Measurements from ENCODE around the gene ZNRF1.

DNA sequence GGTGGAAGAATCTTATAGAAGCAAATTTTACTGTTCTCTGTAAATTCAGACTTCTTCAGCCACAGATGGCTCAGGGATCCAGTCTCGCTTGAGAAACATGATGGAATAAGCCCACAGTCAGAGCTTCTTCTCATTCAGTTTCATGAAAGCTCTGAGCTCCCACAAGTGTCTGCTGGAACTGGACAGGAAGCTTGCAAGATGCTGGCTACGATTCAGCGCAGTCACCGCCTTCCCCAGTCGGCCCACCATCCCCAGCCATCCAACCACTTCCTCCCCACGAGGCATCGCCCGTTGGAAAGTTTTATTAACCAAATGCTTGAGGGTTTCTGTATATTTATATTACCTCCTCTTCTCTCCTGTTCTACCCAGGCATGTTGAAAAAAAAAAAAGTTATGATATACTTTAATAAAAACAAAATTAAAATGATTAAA, 171.7 kb downstream of the ZFHX3 start:
- PRO-cap, 3 experiments = no peak in any of the 3 experiments
- RAMPAGE, long total RNA = no peak
- RRBS, 2 experiments = no CpG with 5 or more reads among the region's 8 CpGs

GRCh38 chr16:72947976-72948520, 99.9 kb downstream of the ZFHX3 start:
- PRO-cap, 3 experiments = no peak in any of the 3 experiments
- RAMPAGE, long total RNA = no peak
- RRBS, 2 experiments = 46 to 56% methylated on average over 2 of the region's 17 CpGs

DNA sequence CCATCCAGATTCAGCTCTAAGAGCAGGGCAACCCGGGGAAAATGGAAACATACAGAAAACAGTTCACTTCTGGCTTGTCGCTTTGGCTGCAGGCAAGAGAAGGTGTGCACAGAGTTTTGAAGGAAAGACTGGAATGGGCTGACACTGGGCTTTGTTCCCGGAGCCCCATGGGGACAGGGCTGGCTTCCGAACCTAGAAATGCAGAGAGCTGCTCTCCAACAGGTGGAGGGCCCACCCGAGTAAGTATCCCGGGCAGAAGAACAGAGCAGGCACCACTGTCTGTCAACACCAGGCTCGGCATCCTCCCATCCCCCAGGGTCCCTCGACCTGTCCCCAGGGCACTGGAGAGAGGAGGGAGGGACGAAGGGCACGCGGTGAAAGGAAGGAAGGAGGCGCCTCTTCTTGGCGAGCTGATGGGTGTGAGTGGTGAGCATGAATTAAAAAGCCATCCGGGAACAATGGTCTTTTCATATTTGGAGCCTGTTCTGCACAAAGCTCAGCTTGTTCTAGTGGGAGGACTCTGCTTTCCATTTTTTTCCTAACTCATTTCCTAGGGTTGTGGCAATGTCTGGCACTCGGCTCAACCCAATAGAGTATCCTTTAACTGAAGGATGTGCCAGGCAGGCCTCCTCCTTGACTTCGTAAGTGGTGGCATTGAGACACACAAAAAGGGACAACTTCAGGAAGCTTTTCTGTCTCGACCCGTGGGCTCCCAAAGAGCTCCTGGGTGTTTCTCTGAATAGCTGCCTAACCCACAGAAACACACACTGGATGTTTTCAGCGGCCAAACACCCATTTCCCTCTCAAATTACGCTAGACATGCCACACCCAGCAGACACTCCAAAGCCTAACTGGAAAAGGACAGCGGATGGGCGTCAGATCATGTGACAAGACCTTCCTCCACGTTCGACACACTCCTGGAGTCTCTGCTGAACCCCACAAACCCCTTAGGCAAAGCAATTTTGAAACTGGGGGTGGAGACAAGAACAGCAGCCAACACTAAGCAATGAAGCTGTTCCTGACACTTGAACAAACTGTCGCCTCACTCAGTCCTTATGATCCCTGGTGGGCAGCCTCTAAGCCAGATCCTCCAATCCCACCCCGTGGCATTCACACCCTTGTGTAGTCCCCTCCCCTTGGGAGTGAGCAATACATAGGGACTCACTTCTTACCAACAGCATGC, 47.6 kb downstream of the ZFHX3 start:
- PRO-cap, 3 experiments = peak in 2 of 3 experiments; most common plus-strand start position 883 of the sequence (in 1); most common minus-strand start position 714 of the sequence (in 2)
- RAMPAGE, long total RNA = no peak
- RRBS, 2 experiments = 7 to 8% methylated on average over 5 of the region's 26 CpGs

GRCh38 chr16:73035814-73037052, 11.7 kb downstream of the ZFHX3 start:
- PRO-cap, 3 experiments = no peak in any of the 3 experiments
- RAMPAGE, long total RNA = no peak
- RRBS, 2 experiments = 12 to 19% methylated on average over 2 to 3 of the region's 25 CpGs

DNA sequence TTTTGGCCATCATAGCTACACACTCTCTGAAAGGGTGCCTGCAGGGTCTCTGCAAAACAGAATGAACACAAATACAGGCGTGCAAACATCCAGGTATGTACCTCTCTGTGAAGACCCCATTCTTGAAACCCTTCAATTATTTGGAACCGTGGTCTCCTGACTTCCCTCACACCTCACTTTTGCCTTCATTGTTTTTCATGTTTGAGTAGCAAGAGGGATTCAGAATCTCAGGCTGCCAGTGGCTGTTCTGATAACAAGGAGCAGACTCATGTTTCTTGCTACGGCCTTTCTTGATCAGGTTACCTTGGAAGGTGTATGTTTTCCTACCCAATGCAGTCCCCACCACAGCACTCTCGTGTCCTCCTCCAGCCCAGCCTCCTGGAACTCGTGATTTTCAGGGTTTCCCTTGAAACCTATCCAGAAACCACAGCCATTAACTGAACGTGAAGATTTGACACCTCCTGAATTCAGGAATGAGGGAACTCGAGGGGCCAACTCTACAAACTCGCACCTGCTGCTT, 1.8 kb downstream of the ZFHX3 start:
- PRO-cap, 3 experiments = no peak in any of the 3 experiments
- RAMPAGE, long total RNA = no peak
- RRBS, 2 experiments = no CpG with 5 or more reads among the region's 8 CpGs

- PRO-cap, 3 experiments = peak in 2 of 3 experiments; most common plus-strand start chr16:73066004 (in 1); most common minus-strand start chr16:73066269 (in 2)
- RAMPAGE, long total RNA = no peak
- RRBS, 2 experiments = 25 to 35% methylated on average over 27 to 28 of the region's 86 CpGs
Observed at GRCh38 chr16:73065833-73066958, 18.3 kb upstream of the ZFHX3 start.

- PRO-cap, 3 experiments = no peak in any of the 3 experiments
- RAMPAGE, long total RNA = no peak
- RRBS, 2 experiments = no CpG with 5 or more reads among the region's 4 CpGs
Observed at GRCh38 chr16:73082568-73082970, 34.6 kb upstream of the ZFHX3 start.

DNA sequence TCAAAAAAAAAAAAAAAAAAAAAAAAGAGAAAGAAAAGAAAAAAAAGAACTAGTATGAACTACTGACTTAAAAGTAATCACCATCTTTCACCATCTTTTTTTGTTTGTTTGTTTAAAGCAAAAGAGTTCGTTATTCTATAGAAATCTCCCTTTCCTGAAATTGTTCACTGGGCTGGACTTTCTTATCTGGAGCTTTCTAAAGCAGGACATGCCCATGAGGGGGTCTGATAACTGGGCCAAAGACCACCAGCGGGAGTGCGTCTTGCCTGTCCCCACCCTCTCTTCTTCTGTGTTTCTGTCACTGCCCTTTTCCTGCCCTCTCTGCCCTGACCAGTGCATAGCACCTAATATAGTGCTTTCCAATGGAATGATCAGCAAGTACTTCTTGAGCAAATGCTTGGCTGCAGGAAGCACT, 376.8 kb upstream of the ZFHX3 start:
- PRO-cap, 3 experiments = no peak in any of the 3 experiments
- RAMPAGE, long total RNA = no peak
- RRBS, 2 experiments = no CpG with 5 or more reads among the region's 3 CpGs

DNA sequence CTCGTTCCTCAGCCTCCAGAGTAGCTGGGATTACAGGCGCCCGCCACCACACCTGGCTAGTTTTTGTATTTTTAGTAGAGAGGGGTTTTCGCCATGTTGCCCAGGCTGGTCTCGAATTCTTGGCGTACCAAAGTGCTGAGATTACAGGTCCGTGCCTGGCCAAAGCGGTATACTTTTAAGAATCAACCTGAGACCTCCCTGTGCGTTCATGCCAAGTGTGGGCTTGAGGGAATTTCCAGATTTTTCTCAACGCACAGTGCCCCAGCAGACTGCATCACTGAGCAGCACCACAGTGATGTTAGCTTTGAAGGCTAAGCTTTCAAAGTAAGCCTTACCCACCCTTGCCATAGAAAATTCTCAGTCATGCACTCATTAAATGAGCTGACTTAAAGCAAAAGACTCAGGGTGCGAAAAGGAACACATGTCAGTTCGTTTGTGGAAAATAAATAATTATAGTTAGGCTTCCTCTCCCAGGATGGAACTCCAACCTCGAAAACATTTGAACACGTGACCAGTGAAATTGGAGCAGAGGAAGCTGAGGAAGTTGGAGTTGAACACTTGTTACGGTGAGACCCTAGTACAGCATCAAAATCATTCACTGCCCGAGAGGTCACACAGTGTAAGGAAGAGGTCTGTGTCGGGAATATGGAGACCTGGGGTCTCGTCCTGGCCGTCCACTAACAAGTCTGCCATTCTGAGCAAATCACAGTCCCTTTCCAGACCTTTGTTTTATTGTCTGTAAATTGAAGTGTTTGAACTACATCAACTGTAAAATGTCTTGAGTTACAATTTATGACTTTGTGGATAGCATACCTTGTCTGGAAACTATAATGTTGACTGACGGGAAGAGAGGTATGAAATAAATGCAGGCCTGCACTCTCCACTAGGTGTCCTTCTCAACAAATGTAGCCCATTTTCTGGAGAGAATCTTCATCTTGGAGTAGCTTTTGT, 7.5 kb downstream of the PSMD7 start:
- PRO-cap, 3 experiments = no peak in any of the 3 experiments
- RAMPAGE, long total RNA = no peak
- RRBS, 2 experiments = no CpG with 5 or more reads among the region's 20 CpGs

- PRO-cap, 3 experiments = no peak in any of the 3 experiments
- RAMPAGE, long total RNA = no peak
- RRBS, 2 experiments = 80 to 82% methylated on average over 1 to 2 of the region's 11 CpGs
Observed at GRCh38 chr16:74449045-74450013, 28.1 kb upstream of the CLEC18B start.

GRCh38 chr16:74622798-74623786, 16.2 kb upstream of the GLG1 start:
- PRO-cap, 3 experiments = no peak in any of the 3 experiments
- RAMPAGE, long total RNA = no peak
- RRBS, 2 experiments = no CpG with 5 or more reads among the region's 6 CpGs

- PRO-cap, 3 experiments = no peak in any of the 3 experiments
- RAMPAGE, long total RNA = no peak
- RRBS, 2 experiments = no CpG with 5 or more reads among the region's 6 CpGs
Observed at GRCh38 chr16:74627215-74628232, 20.6 kb upstream of the GLG1 start.

GRCh38 chr16:74644260-74644701, 22.4 kb downstream of the RFWD3 start:
- PRO-cap, 3 experiments = no peak in any of the 3 experiments
- RAMPAGE, long total RNA = no peak
- RRBS, 2 experiments = no CpG with 5 or more reads among the region's 8 CpGs

DNA sequence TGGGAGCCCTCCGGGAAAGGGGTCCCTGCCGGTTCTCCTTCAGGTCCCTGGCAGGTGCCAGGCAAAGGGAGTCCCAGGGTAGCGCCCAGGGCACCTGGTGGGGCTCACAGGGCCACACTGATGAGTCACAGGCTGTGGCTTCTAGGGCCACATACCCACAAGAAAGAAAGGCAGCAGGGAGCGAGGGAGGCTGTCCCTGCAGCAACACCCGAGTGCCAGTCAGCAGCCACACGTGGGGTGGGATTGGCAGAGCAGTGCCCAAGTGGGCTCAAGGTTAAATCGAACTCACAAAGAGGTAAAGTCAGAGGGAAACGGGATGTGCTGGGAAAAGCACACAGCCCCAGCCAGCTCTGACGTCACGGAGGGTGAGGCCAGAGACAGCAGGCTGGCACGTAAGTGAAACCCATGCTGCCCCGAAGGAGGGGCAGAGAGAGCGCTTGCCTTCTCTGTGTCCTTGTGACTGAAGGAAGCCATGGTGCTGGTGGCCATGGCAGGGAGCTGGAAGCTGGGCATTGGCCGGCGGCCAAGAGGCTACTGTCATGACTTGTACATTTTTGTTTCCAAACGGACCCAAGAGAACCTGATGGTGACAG, 33.8 kb downstream of the FA2H start:
- PRO-cap, 3 experiments = no peak in any of the 3 experiments
- RAMPAGE, long total RNA = no peak
- RRBS, 2 experiments = no CpG with 5 or more reads among the region's 16 CpGs

DNA sequence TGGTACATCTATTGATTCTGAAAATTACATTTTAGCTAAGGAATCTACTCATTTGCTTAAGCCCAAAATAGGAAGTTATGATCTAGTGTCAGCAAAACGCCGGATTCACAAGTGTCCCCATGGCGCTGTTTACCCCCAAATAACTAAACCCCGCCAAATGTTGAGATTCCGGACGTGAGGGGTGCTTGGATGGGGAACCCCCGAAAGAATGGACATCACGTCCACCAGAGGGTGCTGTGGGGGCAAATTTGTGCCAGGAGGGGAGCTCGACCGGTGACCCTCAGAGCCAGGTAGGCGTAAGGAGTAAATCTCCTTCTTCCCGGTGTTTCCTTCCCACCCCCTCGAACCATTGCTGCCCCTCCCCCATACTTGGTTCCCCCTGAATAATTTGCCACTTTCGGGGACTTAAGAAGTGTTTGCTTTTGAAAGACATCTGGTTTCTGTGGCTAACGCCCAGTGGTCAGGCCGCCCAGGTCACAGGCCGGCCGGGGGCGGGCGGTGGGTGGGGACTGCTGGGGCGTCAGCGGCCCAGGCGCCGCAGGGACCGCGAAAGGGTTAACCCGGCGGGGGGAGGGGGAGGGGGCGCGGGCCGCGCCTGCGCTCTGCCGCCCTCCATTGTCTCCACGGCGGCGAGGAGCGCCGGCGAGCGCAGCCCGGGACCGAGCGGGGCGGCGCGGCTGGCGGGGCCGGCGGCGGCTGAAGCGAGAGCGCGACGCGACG, at the start of gene ZNRF1:
TSS of gene ZNRF1 (plus strand) at position 615 of the 720 bp plus-strand sequence.
- PRO-cap, 3 experiments = peak in 3 of 3 experiments; most common plus-strand start position 624 of the sequence (in 3); most common minus-strand start position 444 of the sequence (in 1)
- RAMPAGE, long total RNA = no peak
- RRBS, 2 experiments = 2 to 3% methylated on average over 38 of the region's 57 CpGs

GRCh38 chr16:75074793-75076217, 41.3 kb downstream of the LDHD start:
- PRO-cap, 3 experiments = no peak in any of the 3 experiments
- RAMPAGE, long total RNA = no peak
- RRBS, 2 experiments = no CpG with 5 or more reads among the region's 15 CpGs

DNA sequence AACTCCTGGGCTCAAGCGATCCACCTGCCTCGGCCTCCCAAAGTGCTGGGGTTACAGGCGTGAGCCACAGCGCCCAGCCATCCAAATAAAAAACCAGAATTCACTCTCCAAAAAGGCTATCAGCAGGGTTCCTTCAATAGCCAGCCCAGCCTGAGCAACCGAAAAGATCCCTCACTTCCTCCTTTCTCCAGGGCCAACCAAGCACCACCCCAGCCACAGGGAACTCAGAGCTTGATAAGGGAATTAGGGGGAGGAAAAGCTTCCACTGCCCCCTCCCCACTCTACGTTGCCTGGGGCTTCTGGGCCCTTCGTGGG, 657 bp downstream of the LDHD start:
- PRO-cap, 3 experiments = no peak in any of the 3 experiments
- RAMPAGE, long total RNA = no peak
- RRBS, 2 experiments = no CpG with 5 or more reads among the region's 7 CpGs

GRCh38 chr16:75120200-75120657, 3.6 kb upstream of the LDHD start:
- PRO-cap, 3 experiments = no peak in any of the 3 experiments
- RAMPAGE, long total RNA = no peak
- RRBS, 2 experiments = no CpG with 5 or more reads among the region's 5 CpGs

DNA sequence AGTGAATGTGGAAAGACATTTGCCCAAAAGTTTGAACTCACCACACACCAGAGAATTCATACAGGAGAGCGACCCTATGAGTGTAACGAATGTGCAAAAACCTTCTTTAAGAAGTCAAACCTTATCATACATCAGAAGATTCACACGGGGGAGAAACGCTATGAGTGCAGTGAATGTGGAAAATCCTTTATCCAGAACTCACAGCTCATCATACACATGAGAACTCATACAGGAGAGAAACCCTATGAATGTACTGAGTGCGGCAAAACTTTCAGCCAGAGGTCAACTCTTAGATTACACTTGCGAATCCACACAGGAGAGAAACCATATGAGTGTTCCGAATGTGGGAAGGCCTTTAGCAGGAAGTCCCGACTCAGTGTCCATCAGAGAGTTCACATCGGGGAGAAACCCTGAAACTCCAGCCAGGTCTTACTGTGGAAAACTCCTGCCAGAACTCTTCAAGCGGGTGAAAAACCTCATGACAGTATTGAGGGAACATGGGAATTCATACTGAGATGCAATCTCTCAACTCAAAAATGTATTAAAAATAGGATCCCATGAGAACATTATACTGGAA, 21.7 kb downstream of the ZFP1 start:
- PRO-cap, 3 experiments = no peak in any of the 3 experiments
- RAMPAGE, long total RNA = no peak
- RRBS, 2 experiments = no CpG with 5 or more reads among the region's 10 CpGs

GRCh38 chr16:75234646-75236142, 16.2 kb downstream of the BCAR1 start:
- PRO-cap, 3 experiments = no peak in any of the 3 experiments
- RAMPAGE, long total RNA = no peak
- RRBS, 2 experiments = 58 to 65% methylated on average over 27 to 34 of the region's 83 CpGs